ENCODE data around the genes GPR162 and CLEC4C.

DNA sequence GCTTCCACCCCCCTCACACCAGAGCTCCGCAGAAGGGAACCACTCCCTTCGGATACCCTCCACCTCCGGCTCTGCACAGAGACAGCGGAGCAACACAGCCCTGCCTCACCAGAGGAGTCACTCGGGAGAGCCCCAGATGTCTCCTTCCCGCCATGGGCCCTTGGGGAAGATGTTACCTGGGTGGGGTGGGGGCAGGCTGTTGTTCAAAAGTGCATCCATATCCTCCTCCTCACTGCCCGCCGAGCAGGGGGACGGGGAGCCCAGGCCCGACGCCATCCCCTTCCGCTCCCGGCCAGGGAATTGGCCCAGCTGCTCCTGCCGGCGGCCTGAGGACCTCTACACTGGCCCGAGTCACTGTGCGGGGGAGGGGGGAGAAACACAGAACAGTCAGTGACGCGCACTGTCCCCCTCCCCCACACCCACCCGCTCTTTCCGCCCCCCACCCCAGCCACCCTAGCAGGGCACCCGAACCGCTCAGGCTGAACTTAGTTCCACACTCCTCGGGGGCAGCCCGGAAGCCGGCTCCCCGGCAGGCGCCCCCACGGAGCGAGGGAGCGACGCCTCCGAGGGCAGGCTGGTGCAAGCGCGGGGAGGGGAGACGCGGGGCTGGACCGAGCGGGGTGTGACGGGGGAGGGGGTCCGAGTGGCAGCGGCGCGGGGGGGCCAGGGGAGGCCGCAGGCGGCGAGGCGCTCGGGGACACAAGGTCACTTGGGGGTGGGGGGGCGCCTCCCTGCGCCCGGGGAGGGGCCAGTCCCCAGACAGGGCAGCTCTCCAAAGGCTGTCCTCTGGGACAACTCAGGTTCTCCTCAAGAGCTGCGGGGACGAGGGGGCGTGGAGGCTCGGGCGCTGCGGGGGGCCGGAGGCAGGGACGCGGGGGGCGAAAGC is 838 bp downstream of the CHD4 start:
- PRO-cap = bidirectional peak, plus-strand start at position 488 of the sequence, minus-strand start at position 343 of the sequence

GRCh38 chr12:6614269-6614628 is 7.1 kb upstream of the CHD4 start:
- PRO-cap = no peak

DNA sequence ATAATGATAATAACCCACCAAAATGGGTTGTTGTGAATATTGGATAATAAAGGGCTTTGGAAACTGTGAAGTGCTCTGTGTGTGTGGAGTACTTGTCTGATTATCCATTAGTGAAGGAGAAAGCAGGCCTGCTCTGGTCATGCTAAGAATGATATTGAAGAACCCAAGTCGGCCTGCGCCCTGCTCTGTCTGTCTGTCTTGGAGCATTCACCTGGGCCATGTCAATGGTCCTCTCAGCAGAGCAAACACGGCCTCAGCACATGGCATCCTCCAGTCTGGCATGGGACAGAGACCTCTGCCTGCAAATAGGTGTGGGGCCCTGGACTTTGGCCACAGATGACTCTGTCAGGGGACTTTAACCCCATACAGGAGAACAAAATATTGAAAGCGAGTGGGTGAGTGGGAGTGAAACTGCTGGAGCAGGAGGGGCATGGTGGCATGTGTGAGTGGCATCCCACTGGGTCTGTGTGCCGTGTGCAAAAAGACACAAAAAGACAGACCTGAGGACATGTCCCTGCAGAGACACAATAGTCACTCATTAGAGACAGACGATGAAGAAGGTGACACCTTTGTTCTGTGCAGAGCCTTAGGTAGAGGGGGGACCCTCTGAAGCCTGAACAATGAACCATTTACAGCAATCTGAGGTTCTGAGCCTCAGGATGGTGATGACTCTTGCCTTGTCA is 7.3 kb downstream of the LAG3 start:
- PRO-cap = no peak

DNA sequence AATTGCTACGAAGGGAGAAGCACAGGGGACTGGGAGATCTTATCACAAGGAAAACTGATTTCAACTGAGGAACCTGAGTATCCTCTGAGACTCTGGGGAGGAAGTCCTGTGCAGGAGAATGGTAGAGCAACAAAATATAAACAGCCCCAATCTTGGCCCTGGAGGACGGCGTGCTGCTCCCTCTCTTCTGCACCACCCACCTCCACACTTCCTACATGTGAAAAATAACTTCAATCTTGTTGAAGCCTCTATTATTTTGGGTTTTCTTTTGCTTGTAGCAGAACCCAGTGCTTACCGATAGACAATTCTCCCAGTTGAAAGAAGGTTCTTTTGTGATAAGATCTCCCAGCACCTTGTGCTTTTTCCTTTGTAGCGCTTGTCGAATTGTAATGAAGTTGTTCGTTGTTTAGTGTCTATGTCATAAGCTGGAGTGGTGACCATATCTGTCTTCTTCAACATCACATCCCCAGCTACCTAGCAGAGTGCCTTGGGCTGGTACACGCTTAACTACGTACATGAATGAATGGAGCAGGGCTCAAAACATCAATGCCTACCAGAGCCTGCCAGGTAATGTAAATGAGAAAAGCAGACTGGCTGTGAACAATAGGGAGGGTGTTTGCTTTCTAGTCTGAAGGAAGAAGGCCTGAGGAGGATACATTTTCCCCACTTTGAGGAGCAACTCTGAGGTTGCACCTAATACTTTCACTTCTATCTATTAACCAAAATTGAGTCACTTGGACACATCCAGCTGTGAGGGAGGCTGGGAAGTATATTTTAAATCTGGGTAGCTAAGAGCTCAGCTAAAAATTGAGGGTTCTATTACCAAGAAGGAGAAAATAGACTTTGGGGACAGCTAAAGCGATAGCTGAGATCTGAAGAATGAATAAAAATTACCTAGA is 2.6 kb upstream of the CD4 start:
- PRO-cap = no peak

DNA sequence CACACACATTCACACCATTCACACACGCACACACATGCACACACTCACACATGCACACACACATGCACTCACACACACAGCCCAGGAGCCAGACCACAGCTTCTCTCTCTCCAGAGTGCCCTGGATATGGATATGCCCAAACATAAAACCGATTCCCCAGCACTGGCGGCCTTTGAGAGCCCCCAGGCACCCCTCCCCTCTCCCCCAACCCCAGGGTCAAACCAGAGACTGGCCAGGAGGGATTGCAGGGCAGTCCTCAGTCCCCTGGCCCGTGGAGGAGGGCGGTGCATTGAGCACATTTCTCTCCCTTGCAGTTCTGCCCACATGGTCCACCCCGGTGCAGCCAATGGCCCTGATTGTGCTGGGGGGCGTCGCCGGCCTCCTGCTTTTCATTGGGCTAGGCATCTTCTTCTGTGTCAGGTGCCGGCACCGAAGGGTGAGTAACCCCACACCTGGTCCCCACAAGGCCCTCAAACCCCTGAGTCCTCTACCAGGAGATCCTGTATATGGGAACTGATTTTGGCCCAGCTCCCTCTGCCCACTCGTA is 3.4 kb upstream of the GPR162 start:
- PRO-cap = no peak

GRCh38 chr12:6821074-6821973 is at the start of gene GPR162:
GPR162 (plus strand) TSS chr12:6821821.
- PRO-cap = bidirectional peak, plus-strand start at chr12:6821651, minus-strand start at chr12:6821427; bidirectional peak, plus-strand start at chr12:6821846, minus-strand start at chr12:6821747

DNA sequence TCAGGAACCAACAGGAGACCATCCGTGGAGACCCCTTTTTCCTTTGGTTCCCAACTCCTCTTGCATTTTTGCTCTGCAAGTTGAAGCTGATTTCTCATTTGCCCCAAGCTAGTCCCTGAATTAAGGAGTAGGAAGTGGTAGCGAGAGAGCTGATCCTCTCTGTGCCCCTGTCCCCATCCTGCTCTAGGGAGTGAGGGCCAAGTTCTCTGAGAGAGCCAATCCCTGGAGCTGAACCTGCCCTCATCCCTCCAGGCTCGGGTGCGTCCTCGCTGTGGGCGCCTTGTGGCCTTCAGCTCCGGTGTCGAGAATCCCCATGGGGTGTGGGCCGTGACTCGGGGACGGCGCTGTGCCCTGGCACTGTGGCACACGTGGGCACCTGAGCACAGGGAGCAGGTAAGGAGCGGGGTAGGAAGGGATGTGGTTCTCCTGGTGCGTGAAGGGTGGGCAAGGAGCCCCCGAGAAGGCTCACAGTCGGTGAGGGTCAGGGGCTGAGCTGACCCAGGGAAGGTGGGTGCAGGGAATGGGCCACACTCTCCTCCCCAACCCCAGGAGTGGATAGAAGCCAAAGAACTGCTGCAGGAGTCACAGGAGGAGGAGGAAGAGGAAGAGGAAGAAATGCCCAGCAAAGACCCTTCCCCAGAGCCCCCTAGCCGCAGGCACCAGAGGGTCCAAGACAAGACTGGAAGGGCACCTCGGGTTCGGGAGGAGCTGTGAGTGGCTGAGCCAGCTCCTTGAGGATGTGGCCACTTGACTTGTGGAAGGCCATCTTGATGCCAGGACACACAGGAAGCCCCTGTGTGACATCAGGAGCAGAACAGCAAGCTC is 1.8 kb upstream of the GNB3 start:
- PRO-cap = no peak

DNA sequence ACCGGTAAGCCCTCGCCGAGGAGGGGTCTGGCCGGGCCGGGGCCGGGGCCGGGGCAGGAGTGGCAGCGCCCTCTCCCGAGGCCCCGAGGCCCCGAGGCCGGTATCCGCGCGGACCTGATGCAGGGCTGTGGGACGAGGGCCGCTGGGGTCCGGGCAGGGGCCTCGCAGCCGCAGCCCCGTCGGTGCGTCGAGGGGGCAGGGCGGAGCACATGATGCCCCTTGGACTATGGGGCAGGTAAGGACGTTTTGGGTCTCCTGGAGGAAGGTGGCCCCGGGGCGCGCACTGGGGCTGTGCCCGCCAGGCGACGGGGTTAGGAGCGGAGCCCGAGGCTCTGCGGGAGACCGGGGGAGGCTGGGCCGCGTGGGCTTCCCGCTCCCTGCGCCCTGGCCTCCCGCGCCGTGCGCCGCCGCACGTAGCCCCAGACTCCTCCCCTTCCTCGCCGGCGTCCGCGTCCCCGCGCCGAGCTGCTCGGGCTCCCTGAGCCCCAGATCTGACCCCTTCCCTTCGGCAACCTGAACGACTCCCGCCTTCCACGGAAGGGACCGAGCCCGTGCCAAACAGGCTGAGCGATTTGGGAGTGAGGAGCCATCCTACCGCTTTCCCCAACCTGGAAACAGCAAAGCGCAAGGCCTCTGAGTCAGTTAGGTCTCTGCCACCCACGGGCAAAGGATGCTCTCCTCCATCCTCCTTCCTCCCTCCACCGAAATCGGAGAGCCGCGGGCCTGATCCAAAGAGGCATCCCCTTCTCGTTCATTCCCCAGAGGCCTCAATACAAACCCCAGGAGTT is 541 bp downstream of the TPI1 start:
- PRO-cap = bidirectional peak, plus-strand start at position 435 of the sequence, minus-strand start at position 403 of the sequence

DNA sequence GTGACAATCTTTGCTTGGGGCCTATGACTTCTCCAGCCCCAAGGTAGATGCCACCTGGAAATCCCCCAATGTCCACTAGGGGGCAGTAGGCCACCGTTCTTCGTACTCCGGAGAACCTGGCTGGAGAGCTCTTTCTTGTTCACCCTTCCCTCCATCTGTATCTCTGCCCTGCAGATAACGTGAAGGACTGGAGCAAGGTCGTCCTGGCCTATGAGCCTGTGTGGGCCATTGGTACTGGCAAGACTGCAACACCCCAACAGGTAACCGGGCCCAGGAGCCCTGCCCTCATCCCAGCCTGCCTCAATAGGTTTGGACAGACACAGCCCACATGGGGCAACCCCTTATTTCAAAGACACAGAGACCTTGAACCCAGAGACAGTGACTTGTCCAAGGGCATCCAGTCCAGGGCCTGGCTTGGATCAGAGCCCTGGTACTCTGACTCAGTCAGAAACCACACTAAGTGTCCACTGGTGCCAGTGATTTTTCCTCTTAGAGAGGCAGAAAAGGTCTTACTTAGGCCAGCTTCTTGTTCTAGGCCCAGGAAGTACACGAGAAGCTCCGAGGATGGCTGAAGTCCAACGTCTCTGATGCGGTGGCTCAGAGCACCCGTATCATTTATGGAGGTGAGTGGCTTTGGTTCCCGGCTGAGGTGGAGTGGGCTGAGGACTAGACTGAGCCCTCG is 2.3 kb downstream of the TPI1 start:
- PRO-cap = no peak

DNA sequence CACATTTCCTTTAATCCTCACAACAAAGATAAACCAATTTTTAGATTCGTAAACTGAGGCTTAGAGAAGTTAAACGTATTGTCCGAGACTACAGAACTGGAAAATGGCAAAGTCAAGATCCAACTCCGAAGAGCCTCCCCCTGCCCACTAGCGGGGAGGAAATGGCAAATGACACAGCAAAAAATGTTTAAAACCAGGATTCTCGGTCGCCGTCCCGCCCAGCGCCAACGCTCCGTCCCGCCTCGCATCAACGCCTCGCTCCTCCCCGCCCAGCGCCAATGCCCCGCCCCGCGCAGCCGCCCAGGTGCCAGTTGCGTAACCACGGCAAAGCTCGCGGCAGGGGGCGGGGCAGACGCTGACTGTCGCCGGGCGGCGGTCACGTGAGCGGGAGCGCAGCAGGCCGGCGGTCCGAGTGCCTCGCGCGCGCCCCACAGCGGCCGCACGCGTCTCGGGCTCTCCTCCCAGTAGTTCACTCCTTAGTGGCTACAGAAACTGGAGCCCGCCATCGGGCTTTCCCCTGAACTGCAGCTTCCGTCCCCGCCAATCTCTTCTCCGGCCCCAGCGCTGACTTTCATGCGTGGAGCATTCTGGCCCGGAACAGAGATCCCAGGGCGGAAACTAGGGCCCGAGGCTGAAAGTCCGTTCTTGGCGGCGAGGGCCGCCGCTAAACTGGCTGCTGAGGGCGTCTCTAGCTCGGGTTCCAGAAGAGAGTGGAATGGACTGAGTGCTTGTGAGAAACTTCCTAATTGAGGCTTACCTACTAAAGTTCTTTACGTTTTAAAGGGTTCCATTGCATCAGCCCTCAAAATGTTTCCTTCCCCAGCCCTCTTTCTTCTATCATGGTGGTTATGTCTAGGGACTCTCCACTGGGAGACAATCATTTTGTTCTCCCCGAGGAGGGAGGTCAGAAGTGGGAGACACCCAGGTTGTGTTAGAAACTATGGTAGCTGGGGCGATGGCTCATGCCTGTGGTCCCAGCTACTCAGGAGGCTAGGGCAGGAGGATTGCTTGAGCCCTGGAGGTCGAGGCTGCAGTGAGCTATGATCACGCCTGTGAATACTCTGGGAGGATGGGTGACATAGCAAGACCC is 13.4 kb upstream of the LRRC23 start:
- PRO-cap = bidirectional peak, plus-strand start at position 472 of the sequence, minus-strand start at position 162 of the sequence

DNA sequence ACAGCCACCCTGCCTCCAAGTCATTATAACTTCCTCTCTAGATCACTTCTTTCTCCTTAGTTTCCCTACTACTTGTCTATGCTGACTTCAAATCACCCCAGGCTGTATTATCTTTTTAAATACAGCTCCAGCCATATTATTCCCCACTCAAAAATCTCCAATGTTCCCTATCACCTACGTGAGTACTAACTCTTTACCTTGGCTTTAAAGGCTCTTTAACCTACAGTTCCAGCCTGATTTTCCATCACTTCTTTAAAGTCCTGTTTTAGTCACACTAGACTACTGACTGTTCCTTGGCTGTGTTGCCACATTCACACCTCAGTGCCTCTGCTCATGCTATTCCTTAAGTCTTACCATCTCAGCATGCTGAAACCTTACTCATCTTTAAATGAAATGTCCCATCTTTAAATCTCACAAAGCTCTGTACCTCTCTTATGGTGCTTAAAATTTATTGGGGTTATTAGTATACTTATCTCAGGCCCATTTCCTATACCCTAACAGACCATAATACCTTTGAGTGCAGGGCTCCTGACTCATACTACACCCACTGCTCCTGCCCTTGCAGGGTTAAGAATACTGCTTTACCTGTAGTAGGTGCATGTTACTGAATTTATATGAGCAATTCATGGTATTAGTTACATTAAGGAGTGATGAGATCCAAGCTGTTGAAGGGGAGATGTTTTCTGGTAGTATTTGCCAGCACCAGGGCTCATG is 4.4 kb downstream of the LPCAT3 start:
- PRO-cap = no peak

DNA sequence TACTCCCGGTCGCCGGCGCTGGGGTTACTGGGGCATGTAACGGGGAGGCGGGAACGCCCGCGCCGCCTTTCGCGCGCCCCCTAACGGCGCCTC is 468 bp upstream of the LPCAT3 start:
- PRO-cap = no peak

GRCh38 chr12:7059509-7060056 is 935 bp upstream of the C1S start:
- PRO-cap = no peak

DNA sequence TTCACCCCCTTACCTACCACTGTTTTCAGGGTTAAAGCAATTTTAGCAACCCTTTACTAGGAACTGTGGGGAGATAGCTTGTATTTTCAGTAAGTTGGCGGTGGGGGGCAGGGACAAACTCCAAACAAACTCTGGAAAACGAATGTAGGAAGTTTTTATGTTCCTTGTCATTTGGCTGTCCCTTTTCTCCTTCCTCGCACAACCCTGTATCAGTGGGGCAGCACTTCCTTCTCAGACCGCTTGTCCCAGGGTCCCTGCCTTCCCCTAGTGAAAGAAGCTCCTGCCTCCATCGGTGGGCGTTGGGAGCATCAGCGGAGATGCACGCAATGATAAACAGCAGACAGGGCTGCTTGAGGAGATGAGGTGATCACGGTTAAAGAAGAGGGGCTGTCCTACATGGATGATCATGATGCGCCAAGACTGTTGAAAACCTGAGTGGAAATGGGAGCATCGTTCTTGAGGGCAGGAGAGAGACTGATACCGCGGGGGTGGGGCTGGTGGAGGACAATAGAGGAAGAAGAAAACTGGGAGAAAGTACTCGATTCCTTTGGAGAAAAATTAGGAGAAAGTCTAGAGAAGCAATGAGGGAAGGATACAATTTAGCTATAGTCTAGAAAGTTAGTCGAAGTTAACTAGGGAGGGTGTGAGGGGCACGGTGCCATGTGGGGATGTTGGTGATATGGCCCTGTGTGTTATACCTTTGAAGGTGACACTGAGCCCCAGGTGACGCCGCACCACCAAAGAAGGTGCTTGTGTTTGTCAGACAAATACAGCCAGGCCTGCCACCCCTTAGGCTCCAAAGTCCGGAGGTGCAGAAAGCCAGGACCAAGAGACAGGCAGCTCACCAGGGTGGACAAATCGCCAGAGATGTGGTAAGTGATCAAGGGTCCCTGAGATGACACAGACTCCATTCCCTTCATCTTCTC is 791 bp downstream of the C1S start:
- PRO-cap = unidirectional peak, minus-strand start at position 433 of the sequence

- PRO-cap = no peak
These were observed 11.5 kb downstream of the C1S start for GRCh38 chr12:7071943-7072529.

DNA sequence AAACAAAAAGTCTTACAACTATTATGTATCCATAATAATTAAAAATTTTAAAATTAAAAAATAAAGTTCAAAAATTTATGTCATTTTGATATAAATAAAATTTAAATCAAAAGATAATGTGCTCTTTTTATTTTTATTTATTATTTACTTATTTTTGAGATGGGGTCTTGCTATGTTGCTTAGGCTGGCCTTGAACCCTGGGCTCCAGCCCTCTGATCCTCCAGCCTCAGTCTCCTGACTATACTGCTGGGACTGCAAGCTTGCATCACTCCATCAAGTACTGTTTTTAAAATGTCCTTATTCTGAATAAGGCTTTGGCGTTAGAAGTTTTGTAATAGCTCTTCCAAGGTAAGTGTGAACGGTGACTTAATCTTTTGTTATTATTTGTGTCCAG is 1.5 kb downstream of the C1RL start:
- PRO-cap = no peak

DNA sequence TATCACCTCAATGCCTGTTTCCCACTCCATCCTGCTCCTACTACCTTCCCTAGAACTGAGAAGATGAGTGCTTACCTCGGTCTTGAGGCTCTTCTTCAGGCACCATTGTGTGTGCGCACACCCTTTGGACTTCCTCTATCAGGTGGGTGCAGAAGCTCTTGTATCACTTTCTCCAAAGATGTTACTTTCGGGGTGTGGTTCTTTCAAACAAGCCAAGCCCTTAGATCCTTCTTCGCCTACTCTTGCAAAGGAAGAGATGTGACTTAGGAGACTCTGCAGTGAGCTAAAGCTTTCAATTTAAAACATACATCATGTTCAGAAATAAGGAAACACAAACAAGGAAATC is at the start of gene CLEC4C:
TSS of gene CLEC4C (minus strand) at position 133 of the 346 bp plus-strand sequence.
- PRO-cap = no peak

GRCh38 chr12:7928347-7928638 is 7.7 kb downstream of the SLC2A3 start:
- PRO-cap = no peak

DNA sequence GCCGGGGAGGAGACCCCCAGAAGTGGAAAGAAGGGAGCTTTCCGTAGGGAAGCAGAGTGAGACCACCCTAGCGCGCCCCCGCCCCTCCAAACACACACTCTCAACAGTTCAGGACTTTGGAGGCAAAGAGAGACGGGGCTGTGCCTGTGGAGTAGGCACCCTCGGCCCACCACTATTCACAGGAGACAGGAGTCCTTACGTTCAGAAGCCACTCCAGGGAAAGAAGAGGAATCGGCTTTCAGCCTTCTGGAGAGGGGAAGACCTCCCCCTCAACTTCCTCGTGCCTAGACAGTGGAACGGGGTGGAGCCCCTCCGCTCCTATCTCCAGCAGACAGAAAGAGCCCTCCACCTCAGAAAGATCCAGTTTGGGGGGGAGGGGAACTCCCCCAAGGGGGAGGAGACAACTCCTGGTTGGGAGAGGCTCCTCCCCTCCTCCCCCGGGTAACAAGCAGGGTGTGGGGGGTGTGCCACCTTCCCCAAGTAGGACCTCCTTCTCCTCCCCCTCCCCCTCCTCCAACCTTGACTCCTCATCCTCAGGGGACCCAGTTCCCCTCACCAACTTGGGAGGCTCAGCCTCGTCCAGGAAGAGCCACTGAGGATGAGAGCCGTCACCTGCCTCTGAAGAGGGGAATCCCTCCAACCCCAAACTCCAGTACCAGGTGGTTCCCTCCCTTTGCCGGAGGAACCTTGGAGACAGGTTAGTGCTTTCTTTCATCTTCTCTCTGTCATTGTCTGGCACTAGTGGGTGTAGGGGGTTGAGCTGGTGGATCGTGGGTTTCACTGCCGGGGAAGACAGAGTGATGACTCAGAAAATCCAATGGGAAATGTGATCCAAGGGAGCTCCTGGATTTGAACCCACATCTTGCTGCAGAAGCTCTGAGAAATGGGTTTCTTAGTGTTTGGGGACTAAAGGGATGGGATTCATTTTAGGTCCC is 888 bp downstream of the FOXJ2 start:
- PRO-cap = bidirectional peak, plus-strand start at position 444 of the sequence, minus-strand start at position 367 of the sequence; unidirectional peak, minus-strand start at position 730 of the sequence

DNA sequence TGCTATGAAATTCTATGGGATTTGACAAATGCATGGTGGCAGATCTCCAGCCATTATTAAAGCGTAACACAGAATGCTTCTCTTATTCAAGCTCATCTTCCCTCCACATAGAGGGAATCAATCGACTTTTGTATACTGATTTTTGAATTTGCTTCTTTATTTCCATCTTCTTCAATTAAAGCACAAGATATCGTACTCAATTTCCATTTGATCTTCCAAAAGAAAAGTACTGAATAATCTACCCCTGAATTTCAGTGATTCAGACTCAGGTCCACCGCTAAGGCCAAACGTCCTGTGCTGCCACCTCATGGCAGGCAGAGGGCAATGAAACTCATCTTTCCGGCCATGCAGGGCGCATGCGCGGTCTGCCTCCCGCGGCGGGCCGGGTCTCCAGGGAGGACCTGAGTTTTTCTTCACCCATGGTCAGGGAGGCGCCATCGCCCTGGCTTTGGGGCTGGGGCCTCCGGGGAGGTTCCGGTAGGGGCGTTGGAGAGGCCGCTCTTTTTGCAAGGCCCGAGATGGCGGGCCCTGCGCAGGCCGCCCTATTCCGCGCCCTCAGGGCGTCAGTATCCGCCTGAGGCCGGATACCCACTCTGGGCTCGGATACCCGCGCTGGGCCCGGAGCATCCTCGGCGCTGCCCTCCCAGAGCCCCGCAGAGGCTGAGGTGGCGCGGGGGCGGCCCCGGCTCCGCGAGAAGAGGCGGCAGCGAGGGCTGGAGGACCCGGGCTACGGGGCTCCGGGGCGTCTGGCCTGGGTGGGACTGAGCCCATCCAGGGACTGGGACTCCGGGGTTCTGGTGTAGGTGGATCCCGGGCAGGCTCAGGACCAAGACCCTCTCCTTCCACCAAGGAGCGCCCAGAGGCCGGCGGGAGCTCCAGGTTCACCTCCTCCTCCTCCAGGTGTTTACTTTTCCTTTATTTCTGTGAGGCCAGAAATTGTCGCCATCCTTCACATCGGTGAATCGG is 23.3 kb downstream of the ZNF705A start:
- PRO-cap = unidirectional peak, plus-strand start at position 404 of the sequence